ENCODE measurements around the genes APC and LVRN.

GRCh38 chr5:112404741-112405578 is 14.1 kb downstream of the EPB41L4A start:
- PRO-cap, result no peak

DNA sequence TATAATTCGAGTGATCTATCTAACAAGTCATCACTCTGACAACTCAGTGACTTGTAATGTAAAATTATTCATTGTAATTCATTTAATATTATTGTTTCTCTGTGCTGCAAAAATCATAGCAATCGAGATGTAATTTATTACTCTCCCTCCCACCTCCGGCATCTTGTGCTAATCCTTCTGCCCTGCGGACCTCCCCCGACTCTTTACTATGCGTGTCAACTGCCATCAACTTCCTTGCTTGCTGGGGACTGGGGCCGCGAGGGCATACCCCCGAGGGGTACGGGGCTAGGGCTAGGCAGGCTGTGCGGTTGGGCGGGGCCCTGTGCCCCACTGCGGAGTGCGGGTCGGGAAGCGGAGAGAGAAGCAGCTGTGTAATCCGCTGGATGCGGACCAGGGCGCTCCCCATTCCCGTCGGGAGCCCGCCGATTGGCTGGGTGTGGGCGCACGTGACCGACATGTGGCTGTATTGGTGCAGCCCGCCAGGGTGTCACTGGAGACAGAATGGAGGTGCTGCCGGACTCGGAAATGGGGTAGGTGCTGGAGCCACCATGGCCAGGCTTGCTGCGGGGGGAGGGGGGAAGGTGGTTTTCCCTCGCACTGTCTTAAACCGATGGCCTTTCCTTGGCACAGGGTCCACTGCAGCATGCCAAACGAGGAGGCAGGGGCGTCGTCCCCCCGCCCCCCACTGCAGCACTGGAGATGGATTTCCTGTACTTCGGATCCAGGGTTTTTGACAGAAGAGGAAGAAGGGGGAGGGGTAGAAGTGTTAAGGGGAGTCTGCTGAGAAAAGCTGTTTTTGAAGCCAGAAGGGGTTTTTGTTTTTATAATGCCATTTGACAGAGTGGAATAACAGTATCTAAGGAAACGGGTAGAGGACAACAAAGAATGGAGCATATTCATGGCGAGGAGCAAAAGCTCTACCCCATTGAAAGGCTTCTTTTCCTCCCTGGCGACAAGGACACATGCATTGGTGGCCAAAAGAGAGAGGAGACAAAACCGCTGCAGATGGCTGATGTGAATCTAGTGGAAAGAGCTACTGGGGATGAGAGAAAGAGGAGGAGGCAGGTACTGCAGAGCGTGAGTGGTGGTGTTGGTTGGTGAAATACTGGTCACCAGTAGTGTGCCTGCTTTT is at the start of gene APC:
Gene APC, plus strand, starts transcription at position 490 of the 1,132 bp plus-strand sequence.
- PRO-cap, result bidirectional peak, plus-strand start at position 490 of the sequence, minus-strand start at position 332 of the sequence

GRCh38 chr5:112876264-112877057 is 15.4 kb downstream of the SRP19 start:
- PRO-cap, result no peak

DNA sequence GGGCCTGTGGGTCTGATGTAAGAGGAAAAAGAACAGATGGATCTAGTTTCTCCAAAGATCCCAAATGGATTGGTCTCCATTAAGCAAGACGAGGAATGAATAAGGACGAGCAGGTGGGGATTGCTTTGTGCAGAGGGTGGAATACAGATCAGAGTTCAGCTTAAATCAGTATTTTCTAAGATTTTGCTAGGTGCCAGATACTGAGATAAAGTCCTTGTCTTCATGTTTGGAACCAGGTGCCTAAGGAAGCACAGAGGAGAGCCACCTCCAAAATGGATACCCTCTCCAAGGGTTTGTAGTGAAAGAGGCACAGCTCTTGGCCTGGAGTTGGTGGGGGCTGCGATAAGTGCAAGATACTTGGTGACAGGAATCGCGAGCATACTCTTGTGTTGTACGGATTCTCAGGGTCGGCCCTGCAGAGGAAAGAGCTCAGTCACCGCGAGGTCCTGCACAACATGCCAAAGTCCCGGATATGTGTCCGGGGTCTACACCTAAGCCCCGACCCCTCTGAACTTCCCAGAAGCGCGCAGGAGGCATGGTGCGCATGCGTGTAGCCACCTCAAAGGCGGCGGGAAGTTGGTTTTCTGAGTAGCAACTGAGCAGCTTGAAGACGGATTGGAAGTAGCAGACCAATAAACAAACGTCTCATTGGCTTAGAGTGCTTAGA is 477 bp upstream of the DCP2 start:
- PRO-cap, result bidirectional peak, plus-strand start outside the sequence, minus-strand start at position 526 of the sequence

DNA sequence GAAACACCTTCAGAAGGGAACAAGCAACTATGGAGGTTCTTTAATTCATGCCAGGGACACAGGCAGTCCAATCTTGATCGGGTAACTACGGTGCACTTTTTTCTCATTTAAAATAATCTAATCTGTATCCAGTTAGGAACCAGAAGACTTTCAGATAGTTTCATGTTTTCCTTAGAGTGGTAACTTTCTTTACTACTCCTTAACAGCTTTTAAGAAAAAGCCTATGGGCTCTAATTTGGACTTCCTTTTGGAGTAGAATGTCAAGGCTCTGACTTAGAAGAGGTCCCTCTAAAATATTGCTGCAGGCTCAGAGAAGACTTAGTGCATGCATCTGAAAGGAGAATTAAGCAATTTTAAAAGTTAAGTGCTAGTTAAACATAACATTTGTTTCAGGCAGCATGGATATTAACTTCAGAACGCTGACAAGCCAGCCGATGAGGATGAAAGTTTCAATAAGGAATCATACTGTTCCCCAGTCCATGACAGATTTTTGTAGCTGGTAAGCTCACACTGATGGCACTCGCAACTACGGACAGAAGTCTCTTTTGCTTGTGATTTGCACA is 47.3 kb downstream of the DCP2 start:
- PRO-cap, result no peak

DNA sequence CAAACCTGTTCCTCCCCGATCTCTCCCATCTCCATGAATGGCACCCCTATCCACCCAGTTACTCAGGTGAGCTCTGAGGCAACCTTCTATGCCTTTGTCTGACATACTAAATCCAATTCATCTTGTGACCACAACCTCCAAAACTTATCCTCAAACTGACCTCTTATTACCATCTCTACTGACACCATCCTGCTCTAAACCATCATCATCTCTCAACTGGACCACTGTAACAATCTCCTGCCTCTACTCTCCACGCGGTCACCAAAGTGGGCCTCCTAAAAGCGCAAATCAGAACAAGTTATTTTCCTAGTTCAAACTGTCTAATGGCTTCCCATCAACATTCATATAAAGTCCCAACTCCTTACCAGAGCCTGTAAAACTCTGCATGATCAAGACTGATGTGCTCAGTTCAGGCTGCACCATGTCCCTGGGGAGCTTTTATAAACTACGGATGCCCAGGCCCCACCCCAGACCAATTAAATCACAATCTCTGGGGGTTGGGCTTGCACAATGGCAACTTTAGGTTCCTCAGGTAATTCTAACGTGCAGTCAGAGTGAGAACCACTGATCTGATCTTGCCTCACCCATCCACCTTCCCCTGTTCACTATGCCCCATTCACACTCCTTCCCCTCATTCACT is 129.0 kb downstream of the DCP2 start:
- PRO-cap, result no peak

DNA sequence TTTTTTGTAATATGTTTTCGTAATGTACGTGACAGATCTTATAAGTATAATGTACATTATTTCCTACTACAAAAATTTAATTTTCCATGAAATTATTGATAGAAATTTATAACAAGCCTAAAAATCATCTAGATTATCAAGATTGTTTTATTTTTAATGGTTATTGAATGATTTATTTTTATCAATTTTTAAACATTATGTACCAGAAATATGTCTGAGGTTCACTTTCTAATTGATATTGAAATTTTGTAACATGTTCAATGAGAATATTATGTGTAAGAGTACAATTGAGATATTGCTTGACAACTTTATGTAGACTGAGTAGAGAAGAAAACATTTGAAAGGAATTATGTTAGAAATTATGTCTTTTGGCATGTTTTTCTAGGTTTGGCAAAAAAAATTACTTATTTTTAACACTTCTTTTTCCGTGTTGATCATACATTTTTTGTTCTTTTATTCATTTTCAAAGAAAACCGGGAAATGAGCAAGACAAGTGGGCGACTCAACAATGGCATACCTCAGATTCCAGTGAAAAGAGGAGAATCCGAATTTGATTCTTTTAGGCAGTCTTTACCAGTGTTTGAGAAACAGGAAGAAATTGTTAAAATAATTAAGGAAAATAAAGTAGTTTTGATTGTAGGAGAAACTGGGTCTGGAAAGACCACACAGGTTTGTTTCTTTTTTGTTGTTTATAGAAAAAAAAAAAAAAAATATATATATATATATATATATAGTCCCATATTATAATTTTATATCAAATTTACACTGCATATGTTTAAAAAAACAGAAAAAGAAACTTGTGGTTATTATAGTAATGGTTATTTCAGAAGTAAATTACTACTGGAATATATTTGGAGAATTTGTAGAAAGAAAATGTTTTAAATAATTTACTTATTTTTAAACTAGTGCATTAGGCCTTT is 12.9 kb downstream of the YTHDC2 start:
- PRO-cap, result no peak

- PRO-cap, result no peak
Measured at GRCh38 chr5:113548600-113549236, 35.2 kb downstream of the YTHDC2 start.

DNA sequence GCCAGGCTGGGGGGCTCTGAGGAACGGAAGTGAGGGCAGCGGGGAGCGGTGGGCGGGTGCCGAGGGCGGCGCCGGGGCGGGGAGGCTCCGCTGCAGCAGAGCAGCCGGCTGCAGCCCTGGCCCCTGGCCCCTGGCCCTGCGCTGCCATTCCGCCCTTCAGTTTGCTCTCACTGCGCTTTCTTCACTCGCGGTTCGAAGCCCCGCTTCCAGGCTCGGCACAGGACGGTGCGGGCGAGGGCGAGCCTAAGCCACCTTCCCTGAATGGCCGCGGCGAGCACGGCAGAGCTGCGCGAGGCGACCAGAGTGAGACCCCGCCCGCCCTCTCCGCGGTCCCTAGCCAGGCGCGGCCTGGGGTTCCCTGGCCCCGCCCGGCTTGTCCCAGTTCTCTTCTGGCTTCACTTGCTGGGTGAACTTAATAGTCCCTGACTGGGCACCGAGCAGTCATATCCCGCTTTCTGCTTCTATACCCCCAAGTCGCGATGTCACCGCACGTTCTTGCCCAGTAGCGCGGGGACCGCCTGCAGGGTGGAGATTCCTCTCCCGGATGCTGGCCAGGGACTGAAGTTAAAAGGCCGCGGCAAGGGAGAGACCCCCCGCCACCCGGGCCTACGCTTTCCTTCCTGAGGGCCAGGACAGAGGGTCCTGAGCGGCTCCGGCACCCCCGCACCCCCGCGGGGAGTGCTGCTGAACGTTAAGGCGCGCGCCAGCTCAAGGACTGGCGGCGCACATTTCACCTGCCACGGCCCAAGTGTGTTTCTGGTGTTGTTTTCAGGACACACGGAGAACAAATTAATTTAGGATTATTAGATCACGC is 677 bp upstream of the TRIM36 start:
- PRO-cap, result no peak

GRCh38 chr5:115354153-115354807 is 57.8 kb upstream of the CCDC112 start:
- PRO-cap, result no peak

- PRO-cap, result no peak
Measured at GRCh38 chr5:115484189-115484662, 60.3 kb downstream of the FEM1C start.

GRCh38 chr5:115544940-115545198 is 294 bp upstream of the FEM1C start:
- PRO-cap, result bidirectional peak, plus-strand start at chr5:115545014, minus-strand start at chr5:115544742

GRCh38 chr5:115571208-115571945 is 26.8 kb upstream of the FEM1C start:
- PRO-cap, result no peak

DNA sequence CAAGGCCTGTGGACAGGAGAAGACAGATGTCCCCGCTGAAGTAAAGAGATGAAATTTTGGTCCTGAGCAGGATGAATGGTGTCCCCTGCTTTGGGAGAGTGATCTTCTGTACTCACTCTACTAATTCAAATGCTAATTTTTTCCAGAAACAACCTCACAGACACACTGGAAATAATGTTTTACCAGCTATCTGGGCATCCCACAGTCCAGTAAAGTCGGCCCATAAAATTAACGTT is 69.0 kb upstream of the TMED7 start:
- PRO-cap, result no peak

DNA sequence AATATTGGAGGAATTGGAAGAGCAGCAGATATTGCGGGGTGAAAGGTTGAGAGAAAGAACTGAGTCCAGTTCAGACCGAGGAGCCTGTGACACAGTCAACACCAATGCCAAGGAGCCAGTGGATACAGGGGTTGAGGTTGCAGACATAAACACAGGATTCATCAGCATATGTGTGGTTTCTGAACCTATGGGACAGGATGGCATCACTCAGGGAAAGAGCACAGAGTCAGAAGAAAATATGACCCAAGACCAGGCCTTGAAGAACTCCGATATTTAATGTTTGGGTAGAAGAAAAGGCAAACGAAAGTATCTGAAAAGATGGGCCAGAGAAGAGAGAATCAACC is 5.8 kb upstream of the LVRN start:
- PRO-cap, result no peak

DNA sequence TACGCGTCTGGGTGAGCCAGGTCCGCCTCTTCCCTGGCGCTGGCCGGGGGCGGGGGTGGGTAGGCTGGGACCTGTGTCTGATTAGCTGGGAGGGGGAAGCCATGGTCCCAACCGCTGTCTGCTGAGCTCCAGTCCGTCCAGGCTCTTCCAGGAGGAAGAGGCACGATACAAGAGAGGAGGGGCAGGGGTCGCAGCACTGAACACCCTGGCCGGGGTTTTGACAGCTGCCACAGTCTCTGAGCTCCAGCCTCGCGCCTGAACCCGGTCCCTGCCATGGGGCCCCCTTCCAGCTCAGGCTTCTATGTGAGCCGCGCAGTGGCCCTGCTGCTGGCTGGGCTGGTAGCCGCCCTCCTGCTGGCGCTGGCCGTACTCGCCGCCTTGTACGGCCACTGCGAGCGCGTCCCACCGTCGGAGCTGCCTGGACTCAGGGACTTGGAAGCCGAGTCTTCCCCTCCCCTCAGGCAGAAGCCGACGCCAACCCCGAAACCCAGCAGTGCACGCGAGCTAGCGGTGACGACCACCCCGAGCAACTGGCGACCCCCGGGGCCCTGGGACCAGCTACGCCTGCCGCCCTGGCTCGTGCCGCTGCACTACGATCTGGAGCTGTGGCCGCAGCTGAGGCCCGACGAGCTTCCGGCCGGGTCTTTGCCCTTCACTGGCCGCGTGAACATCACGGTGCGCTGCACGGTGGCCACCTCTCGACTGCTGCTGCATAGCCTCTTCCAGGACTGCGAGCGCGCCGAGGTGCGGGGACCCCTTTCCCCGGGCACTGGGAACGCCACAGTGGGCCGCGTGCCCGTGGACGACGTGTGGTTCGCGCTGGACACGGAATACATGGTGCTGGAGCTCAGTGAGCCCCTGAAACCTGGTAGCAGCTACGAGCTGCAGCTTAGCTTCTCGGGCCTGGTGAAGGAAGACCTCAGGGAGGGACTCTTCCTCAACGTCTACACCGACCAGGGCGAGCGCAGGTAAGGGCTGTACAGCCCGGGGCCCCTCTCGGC is at the start of gene LVRN:
Gene LVRN, plus strand, starts transcription at position 131 of the 1,001 bp plus-strand sequence.
- PRO-cap, result bidirectional peak, plus-strand start at position 389 of the sequence, minus-strand start at position 275 of the sequence

- PRO-cap, result no peak
Measured at GRCh38 chr5:116076510-116076963, 8.3 kb upstream of the COMMD10 start.

DNA sequence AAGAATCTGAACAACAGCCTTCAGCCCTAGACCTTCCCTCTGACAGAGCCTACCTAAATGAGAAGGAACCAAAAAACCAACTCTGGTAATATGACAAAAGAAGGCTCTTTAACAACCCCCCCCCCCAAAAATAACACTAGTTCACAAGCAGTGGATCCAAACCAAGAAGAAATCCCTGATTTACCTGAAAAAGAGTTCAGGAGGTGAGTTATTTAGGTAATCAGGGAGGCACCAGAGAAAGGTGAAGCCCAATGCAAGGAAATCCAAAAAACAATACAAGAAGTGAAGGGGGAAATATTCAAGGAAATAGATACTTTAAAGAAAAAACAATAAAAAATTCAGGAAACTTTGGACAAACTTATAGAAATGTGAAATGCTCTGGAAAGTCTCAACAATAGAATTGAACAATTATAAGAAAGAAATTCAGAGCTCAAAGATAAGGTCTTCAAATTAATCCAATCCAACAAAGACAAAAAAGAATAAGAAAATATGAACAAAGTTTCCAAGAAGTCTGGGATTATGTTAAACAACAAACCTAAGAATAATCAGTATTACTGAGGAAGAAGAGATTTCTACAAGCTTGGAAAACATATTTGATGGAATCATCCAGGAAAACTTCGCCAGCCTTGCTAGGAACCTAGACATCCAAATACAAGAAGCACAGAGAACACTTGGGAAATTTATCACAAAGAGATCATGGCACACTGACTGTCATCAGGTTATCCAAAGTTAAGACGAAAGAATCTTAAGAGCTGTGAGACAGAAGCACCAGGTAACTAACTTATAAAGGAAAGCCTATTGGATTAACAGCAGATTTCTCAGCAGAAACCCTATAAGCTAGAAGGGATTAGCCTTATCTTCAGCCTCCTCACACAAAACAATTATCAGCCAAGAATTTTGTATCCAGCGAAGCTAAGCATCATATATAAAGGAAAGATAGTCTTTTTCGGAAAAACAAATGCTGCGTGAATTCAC is 107.6 kb downstream of the COMMD10 start:
- PRO-cap, result no peak

DNA sequence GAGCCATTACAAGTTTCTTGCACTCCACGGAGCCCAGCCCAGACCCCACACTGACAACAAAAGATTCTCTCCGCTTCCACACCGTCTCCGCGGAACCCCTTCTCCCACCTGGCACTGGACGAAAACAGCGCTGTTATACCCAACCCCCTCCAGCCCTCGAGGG is 1.1 kb downstream of the SEMA6A start:
- PRO-cap, result no peak

DNA sequence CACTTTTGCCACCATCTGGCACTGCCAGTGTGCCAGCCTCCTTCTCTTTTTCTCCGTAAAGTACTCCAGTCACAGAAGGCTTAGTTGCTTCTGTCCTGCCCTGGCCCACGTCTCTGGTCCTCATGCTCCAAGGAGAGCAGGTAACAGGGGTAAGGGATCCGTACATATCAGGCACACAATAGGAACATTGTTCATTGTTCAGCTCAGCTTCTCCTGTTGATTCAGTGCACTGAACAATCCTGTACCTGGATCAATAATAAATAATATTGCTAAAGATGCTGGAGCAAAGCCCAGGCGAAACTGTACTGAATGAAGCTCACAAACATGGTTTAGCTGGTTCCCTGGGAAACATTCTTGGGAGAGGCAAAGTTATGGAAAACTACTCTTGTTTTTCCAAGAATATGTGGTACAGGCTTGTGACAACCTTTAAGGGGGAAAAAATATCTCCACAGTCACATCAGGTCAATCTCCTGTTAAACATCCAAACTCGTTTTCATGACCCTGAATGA is 102.1 kb upstream of the SEMA6A start:
- PRO-cap, result no peak

All from left cardiac atrium (tissue), 1 donor.